AG10803 (cell line): Measurements from ENCODE around the genes STRC and B2M.

- RRBS = no CpG with 5 or more reads among the region's 5 CpGs
Measured at GRCh38 chr15:42491504-42491908, 565 bp upstream of the ZNF106 start.

DNA sequence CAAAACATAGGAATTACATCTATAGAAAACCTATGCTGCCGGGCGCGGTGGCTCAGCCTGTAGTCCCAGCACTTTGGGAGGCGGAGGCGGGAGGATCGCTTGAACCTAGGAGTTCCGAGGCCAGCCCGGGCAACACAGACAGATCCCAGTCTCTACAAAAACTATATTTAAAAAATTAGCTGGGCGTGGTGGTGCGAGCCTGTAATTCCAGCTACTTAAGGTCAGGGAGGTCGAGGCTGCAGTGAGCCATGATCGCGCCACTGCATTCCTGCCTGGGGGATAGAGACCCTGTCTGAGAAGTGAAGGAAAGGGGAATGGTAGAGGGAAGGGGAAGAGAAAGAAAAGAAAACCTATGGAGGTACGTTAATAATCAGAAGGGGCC is 492 bp upstream of the TMEM62 start:
- RRBS = 38% methylated on average over 3 of the region's 14 CpGs

GRCh38 chr15:43253184-43253981 is 13.3 kb downstream of the TGM5 start:
- RRBS = no CpG with 5 or more reads among the region's 11 CpGs

DNA sequence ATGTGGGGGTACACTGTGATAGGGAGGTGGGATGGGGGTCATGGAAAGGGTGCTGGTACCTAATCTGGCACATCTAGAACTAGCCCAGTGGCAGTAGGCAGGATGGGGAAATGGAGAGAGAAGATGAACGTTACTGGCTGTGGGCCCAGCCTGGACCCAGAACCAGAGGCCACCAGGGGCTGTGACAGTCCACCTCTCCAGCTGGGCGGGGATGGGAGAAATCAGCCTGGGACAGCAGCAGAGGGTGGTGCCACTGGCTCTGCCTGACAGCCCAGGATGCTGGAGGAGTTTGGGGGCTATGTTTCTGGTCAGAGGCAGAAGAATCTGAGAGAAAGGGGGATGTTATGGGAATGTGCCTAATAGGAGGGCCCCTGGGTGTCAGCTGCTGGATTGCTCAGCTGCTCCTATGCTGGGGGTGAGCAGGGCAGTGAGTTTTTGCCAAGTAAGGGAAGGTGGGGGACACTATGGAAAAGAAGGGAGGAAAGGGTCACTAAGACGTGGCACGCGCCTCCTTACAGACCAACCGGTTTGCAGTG is 387 bp downstream of the MAP1A start:
- RRBS = no CpG with 5 or more reads among the region's 6 CpGs

GRCh38 chr15:43618743-43618961 is at the start of gene STRC:
TSS of gene STRC (minus strand) at chr15:43618800.
- RRBS = no CpG with 5 or more reads among the region's 2 CpGs

GRCh38 chr15:43633144-43634030 is 14.8 kb upstream of the STRC start:
- RRBS = no CpG with 5 or more reads among the region's 16 CpGs

DNA sequence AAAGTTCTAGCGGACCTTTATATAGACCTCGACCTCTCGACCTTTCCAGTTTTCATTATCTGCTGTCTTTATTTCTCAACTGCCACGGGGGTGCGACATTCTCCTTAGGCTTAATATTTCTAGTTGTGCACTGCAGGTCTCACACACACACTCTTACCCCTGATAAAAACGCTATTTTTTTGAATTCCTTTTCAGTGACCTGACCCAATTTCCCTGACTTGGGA is 5.6 kb upstream of the CKMT1A start:
- RRBS = no CpG with 5 or more reads among the region's 6 CpGs

DNA sequence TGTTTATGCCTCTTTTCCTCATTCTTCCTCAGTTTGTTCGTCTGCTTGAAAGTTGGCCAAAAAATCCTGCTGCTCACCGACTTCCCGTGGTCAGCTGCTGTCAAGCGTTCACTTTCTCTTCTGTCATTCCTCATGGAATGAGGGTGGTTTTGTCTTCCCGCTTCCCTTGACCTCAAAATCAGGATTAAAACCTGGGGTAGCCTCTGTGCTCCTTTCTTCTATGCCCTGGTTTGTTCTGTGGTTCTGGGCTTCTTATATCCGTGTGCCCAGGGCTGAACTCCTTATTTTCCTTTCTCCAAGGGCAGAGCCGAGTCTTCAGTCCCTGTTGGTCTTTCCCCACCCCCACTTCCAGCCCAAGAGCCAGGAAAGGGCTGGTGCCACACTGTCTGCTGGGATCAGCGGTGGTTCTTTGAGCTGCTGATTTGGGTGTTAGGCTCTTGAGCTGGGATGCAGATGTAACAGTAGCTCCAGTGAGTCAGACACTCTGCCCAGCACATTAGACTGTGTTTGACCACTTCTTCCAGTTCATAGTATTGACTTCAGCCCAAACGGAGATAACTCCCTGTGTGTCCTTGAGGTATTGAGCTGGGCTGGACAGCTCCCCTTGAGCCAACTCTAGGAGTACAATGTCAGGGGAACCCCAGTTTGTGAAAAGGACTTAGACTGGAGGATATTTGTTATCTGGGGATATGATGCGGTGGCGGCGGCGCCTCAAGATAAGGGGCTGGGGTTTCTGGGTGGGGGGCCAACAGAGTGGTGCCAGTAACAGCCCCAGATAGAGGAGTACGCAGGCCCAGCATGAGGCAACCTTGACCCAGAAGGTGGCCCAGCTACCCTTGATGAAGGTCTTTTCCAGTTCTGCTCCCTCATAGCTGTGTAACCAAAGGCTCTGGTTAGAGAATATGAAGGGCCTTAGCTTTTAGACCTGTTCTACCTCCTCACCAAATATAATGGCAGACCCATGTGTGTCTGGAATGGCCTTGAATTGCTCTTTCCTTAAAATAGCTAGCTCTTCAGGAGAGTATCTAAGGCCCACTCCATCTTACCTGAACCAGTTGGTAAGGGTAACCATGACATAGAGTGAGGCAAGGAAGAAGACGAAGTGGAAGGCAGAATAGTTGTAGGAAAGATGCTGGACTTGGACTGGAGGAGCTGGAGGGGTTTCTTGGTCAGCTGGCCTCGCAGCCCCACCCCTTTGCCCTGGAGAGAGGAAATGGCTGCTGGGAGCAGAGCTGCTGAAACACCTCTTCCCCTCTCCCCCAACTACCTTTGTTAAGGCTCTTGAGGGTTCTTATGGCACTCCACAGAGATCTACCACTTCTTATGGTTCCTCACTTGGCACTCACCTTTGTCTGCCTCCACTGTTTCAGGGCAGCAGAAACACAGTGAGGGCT is 2.7 kb downstream of the SERF2 start:
- RRBS = no CpG with 5 or more reads among the region's 16 CpGs

GRCh38 chr15:43877180-43877947 is 50.6 kb downstream of the WDR76 start:
- RRBS = no CpG with 5 or more reads among the region's 5 CpGs

GRCh38 chr15:43920854-43921445 is 94.1 kb downstream of the WDR76 start:
- RRBS = no CpG with 5 or more reads among the region's 6 CpGs

- RRBS = 1% methylated on average over 24 of the region's 63 CpGs
Measured at GRCh38 chr15:44193823-44194932, 893 bp downstream of the FRMD5 start.

GRCh38 chr15:44288879-44289662 is 552 bp downstream of the GOLM2 start:
- RRBS = 2% methylated on average over 3 of the region's 45 CpGs

DNA sequence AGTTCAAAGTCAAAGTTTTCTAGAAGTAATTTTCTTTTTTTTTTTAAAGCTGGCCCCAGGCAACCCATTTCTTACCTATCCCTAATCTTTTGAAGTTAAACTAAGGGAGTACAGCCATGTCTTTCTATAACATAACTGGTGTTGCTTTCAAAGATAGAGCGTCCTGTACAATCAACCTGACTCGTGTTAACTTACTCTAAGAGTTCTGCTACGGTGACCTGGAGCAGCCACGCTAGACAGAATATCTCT is 36.1 kb downstream of the GOLM2 start:
- RRBS = no CpG with 5 or more reads among the region's 4 CpGs

GRCh38 chr15:44711468-44712361 is at the start of gene B2M:
TSS of gene B2M (plus strand) at chr15:44711517.
- RRBS = no CpG with 5 or more reads among the region's 67 CpGs

DNA sequence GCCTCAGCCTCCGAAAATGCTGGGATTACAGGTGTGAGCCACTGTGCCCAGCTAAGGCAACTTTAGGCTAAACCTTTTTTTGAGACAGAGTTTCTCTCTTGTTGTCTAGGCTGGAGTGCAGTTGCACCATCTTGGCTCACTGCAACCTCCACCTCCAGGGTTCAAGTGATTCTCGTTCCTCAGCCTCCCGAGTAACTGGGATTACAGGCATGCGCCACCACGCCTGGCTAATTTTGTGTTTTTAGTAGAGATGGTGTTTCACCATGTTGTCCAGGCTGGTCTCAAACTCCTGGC is 8.8 kb downstream of the B2M start:
- RRBS = no CpG with 5 or more reads among the region's 5 CpGs

GRCh38 chr15:44730173-44730534 is 6.2 kb upstream of the TRIM69 start:
- RRBS = no CpG with 5 or more reads among the region's 1 CpG

DNA sequence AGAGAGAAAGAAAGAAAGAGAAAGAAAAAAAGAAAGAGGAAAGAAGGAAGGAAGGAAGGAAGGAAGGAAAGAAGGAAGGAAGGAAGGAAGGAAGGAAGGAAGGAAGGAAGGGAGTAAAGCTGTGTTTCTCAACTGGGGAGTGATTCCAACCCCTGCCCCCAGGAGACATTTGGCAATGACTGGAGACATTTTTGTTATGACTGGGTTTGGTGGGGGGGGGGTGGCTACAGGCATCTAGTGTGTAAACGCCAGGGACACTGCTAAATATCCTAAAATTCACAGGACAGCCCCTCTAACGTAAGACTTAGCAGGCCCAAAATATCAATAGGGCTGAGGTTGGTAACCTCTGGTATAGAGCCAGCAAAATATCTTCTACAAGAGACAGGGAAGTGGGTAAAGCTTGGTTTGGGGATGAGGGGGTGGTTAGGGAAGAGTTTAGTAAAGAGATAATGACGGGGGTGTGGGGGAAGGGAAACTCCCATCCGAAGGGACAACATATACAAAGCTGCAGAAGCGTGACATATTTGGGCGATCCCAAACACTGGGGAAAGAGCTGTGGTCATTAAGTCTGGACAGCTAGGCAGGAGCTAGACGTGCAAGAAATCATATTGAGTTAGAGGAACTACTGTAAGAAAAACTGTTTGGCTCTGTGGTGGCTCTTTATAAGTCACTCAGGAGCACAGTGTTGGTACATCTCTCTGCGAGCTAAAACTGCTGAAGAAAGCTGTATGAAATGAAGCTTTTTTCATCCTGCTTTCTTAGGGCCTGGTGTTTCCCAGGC is 767 bp upstream of the TRIM69 start:
- RRBS = no CpG with 5 or more reads among the region's 8 CpGs

GRCh38 chr15:44739405-44739817 is 3.1 kb downstream of the TRIM69 start:
- RRBS = no CpG with 5 or more reads among the region's 16 CpGs

DNA sequence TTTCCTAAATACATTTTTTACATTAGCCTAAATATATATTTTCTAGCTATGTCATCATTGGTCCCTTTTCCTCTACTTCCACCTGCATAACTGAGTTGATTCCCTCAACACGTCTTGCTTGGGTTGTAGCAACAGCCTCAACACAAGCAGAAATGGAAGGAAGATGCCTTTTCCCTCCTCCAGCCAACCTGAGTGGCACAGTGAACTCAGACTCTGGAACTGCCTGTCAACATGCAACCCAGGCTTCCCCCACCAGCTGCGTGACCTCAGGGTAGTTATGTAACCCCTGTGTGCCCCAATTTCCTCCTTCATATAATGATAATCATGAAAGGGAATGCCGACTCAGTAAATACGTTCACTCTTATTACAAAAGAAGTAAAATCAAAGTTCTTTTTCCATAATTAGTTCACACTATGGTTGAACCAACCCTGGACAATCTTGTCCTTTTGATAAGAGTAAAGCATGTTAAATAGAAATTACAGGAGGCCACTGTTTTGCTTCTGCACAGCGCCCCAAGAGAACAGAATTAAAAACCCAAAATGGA is 101.7 kb upstream of the TERB2 start:
- RRBS = no CpG with 5 or more reads among the region's 5 CpGs

GRCh38 chr15:45128676-45129662 is 710 bp downstream of the DUOXA1 start:
- RRBS = 4% methylated on average over 29 of the region's 53 CpGs